Colon Carcinoma Metastatic in the Brain (tissue), 2 donors: ENCODE measurements around the gene SGCD.

GRCh38 chr5:154856904-154857315 is 1.5 kb upstream of the CNOT8 start:
- PRO-cap, 2 experiments, result no peak in any of the 2 experiments

DNA sequence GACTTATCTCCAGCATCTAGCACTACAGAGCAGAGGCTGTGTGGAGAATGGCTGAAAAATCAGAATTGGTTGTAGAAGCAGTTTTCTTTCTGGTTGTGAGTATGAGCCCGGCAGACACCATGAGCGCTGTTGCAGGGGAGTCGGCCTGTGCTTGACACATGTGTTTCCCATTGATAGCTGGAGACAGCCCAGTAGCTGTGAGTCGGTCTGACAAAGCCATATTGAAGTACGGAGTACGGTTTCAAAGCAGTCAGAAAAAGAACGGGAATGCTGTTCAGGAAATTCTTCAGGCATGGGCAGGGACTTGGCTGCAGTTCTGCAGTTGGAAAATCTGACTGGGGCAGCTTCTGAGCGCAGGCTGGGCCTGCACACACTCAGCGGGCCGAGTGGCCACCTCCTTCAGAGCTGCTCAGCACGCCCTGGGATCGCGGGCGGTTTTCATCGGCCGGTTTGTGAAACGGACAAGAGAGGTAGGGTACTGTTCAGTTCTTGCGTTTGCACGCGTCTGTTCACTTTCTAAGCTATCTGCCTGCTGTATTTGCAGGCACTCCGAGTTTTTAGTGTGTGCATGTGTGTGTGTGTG is at the start of gene SGCD:
SGCD (plus strand) TSS at position 402 of the 583 bp plus-strand sequence.
- PRO-cap, 2 experiments, result no peak in any of the 2 experiments

GRCh38 chr5:156678569-156678985 is 171.5 kb upstream of the PPP1R2B start:
- PRO-cap, 2 experiments, result peak in 1 of 2 experiments; most common minus-strand start chr5:156678782 (in 1)

DNA sequence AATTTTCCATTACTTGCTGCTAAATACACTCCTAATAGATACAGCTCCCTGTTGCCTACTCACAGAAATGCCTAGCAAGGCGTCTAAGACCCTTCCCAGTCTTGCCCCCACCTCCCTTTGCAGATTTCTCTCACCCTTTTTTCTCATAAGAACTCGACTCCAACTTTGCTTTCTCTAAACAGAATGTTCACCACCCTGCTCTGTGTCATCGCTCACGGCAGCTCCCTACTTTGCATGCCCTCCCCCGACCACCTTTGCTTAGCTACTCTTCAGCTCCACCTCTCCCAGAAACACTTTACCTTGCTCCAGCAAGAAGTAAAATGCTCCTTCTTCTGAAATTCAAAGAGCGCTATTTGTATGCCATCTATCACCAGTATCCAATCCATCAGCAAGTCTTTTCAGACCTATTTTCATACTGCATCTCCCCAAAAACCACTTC is 15.2 kb upstream of the PPP1R2B start:
- PRO-cap, 2 experiments, result no peak in any of the 2 experiments

DNA sequence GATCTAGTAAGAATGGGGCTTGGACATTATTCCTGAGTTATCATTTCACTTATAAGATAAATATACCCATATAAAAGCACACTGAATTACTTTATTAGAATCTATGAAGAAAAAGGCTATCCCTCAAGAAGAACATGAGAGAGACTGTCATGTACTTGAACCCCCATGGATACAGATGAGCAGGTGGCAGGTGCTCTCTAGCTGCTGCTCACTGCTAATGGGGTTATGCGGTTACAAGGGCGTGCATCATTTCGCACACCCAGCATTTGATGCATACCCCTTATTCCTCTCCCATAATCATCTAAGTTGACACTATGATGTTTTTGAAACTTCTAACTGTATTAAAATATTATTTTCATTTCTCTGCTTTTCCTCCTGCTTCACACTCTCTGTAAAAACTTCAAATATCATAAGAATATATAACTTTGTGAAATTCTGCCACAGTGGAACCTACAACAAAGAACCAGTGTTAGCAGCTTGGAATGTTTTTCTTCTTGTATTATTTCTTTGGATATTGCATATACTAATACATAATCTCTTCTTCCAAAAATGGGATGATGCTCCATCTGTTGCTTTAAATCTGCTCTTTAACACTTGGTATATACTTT is 16.5 kb downstream of the ITK start:
- PRO-cap, 2 experiments, result no peak in any of the 2 experiments

DNA sequence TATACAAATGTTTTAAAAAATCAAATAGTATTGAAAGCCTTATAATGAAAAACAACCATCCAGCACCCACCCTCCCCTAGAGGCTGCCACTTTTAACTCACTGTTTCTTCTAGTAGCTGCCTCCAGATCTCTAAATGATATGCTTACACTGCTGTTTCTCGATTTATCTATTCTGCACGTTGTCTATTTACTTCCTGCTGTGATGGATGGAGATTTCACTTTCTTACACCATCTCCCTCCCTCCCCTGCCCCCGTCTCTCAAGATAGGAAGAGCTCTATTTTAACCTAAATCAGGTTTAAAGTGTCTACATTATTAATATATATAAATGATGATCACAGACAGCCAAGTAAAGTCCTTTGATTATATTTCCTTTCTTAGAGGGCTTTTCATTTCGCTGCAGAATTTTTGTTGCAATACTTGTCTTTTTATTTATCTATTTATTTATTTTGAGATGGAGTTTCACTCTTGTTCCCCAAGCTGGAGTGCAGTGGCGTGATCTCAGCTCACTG is 6.6 kb downstream of the CYFIP2 start:
- PRO-cap, 2 experiments, result no peak in any of the 2 experiments

DNA sequence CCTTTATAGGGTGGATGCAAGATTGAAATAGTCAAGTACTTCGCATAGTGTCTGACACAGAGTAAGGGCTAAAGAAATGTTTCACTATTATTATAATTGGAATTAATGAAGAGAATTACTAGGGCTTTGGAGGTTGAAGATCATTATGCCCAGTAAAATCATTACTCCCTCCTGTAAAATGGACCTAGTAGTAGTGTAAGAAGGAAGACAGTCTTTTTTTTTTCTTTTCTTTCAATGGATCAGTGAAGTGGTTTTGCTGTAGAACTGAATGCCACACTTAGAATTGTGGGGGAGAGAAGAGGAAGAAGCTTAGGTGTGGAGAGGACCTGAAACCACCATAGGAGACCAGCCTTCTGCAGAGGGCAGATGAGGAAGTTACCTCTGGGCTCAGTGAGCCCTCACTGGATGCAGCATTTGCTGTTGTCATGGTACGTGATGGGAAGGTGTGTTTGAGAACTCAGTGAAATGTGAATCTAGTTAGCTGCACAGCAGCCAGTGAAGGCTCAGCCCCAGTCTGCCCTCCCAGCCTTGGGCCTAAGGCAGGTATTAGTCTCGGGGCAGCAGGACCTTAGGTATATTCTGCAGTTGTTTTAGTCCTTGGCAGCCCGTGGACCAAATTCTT is 17.4 kb downstream of the CYFIP2 start:
- PRO-cap, 2 experiments, result no peak in any of the 2 experiments

DNA sequence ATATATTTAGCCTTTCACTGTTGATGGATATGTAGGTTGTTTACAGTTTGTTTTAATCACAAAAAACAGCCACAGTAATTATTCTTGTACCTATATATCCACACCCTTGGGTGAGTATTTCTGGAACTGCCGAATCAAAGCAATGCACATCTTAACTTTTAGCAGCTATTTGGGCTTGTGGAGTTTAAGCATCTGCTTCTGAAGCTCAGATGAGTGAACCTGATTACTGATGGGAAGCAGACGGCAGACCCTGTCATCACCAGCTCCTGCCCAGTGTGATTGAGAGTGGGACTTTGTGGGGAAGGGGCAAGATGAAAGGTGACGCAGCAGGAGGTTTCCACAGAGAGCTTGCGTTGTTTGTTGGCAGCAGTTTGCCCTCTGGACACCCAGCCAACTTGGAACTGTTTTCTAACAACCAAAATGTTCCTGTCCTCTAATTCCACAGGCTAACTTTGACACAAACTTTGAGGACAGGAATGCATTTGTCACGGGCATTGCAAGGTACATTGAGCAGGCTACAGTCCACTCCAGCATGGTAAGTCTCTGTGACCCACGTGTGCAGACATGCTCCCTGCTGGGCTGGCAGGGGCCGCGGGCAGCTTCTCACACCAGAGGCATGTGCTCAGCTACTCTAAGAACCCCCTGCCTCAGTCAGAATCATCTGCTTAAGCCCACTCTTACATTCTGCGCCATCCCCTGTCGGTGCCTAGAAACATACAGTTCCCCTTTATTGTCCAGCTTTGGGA is 20.8 kb downstream of the CYFIP2 start:
- PRO-cap, 2 experiments, result no peak in any of the 2 experiments

DNA sequence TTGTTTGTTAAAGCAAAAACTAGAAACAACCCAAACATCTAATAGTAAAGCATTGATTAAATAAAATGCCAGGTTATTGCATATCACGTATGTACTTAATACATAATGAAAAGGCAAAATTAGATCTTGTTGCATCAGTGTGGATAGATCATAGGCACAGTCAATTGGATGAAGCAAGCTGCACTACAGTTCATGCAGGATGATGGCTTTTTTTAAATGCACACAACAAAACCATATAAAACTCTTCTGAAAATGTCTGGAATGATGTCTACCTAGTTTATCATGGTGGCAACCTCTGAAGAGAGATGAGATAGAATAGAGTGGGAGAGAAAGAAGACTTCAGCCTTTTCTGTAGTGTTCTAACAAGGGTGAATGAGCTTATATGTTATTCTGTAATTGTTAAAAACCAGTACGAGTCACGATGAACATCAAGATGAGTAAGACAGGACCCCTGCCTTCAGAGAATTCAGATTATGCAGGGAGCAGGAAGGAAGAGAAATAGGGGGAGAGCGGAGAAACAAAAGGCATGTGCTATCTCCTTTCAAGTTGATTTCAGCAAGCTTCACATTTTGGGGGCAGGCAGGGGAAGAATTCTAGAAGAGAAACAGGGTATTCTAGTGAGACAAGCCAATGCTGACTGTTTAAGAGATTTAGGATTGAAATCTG is 38.4 kb upstream of the FNDC9 start:
- PRO-cap, 2 experiments, result no peak in any of the 2 experiments

- PRO-cap, 2 experiments, result peak in 2 of 2 experiments; most common plus-strand start chr5:157447393 (in 2)
Observed at GRCh38 chr5:157446905-157447461, 13.0 kb upstream of the NIPAL4 start.

DNA sequence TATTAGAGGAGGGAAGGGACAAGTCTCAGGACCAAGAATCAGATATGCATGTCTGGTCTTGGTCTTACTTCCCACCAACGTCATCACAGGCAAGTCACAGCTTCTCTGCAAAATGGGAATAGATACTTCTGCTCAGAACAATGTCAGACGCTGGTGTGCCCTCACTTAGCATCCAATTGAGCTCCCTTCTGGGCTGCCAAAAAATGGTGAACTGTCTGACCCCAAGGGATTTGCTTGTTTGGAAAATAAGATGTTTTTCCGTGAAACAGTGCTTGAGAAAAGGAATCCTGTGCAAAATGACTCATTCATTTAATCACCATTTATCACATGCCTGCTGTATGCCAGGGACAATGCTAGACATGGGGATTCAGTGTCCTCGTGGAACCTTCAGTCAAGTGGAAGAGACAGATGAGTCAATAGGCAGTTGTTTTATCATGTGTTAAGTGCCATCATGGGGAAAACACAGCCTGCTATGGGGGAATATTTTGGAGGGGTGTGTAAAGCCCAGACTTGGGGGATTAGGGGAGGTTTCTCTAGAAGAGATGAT is 3.6 kb downstream of the NIPAL4 start:
- PRO-cap, 2 experiments, result no peak in any of the 2 experiments

GRCh38 chr5:157496699-157497184 is 36.7 kb downstream of the NIPAL4 start:
- PRO-cap, 2 experiments, result no peak in any of the 2 experiments

- PRO-cap, 2 experiments, result no peak in any of the 2 experiments
Observed at GRCh38 chr5:157515910-157516544, 56.0 kb downstream of the NIPAL4 start.

- PRO-cap, 2 experiments, result no peak in any of the 2 experiments
Observed at GRCh38 chr5:157548243-157549096, 27.1 kb downstream of the ADAM19 start.

DNA sequence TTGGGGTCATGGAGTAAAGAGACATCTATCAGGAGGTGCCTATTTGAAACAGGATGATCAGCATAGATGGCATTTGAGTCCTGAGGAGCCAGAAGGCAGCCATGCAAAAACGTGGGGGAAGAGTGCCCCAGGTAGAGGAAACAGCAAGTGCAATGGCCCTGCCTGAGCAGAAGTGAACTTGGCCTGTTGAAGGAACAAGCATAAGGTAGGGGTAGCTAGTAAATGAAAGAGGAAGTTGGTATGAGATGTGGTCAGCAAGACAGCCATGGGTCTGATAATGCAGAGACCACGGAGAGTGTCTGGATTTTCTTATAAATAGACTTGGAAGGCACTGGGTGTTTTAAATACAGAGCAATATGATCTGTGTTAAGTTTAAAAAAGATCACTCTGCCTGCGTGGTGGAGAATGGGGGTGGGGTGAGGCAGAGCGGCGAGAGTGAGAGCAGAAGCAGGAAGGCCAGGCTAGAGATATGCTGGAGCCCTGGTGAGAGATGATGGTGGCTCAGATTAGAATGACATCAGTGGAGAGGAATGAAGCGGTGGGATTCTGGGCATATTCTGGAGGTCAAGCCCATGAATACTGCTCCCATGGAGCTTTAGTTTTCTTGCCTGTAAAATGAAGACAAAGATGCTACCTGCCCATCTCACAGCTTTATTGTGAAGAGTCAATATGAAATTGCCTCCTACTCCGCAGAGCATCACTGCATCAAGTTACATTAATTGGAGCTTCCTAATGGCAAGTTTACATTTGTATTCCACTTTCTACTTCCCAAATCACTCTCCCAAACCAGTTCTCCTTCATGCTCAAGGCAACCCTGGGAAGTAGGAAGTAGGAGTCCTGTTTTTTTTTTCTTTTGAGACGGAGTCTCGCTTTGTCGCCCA is 4.1 kb downstream of the ADAM19 start:
- PRO-cap, 2 experiments, result no peak in any of the 2 experiments

GRCh38 chr5:157574318-157574957 is 1.1 kb downstream of the ADAM19 start:
- PRO-cap, 2 experiments, result no peak in any of the 2 experiments

DNA sequence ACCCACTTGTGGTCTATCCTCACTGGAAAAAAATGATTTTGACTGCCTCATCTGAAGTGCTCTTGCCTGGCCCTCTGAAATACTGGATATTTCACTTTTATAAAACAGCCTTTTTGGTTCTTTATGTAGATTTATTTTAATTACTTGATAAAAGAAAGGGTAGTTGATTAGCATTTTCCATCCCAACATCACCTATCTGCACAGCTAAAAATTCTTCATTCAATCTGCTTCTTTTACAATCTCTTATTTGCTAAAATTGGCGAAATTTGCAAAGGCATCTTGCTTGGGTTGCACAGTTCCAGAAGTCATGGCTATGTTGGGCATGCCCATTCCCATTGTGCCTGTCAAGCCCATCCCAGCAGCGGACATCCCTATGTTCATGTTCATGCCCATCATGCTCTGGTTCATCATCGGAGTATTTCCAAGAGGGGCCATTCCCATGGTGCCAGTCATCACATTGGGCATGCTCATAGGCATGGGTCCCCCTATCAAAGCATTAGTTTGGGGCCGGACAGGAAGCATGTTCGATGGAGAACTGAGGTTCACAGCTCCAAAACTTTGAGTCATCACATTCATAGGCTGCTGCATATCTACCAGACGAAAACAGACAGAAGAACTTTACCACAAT is 44.0 kb downstream of the LSM11 start:
- PRO-cap, 2 experiments, result no peak in any of the 2 experiments

GRCh38 chr5:158075114-158075723 is 216.3 kb upstream of the CLINT1 start:
- PRO-cap, 2 experiments, result no peak in any of the 2 experiments

GRCh38 chr5:158431800-158432217 is 572.9 kb upstream of the CLINT1 start:
- PRO-cap, 2 experiments, result no peak in any of the 2 experiments

GRCh38 chr5:158727721-158728588 is 371.8 kb downstream of the EBF1 start:
- PRO-cap, 2 experiments, result no peak in any of the 2 experiments